SUDHL5 (cell line): ENCODE data around the genes CHST9 and DSG1.

- PRO-cap = no peak
Observed at GRCh38 chr18:27185073-27185916, at the start of gene CHST9. TSS of gene CHST9 (minus strand) at chr18:27185308.

DNA sequence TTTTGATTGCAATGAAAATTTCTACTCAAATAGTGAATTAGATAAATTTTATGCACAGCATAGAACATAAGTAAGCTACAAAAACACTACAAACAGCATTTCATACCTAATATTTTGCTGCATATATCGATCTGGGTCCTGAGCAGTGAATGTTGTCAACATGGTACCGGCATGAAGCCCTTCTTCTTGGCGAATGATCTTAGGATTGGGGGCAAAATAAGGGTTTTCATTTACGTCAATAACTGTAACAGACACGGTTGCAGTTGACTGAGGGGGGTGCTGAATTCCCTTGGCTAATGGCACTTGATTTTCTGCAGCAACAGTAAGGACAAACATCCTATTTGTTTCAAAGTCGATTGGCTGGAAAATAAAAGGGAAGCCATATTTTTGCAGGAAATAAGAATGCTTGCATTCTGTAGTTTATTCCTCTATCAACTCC lies 186.9 kb downstream of the CDH2 start:
- PRO-cap = no peak

DNA sequence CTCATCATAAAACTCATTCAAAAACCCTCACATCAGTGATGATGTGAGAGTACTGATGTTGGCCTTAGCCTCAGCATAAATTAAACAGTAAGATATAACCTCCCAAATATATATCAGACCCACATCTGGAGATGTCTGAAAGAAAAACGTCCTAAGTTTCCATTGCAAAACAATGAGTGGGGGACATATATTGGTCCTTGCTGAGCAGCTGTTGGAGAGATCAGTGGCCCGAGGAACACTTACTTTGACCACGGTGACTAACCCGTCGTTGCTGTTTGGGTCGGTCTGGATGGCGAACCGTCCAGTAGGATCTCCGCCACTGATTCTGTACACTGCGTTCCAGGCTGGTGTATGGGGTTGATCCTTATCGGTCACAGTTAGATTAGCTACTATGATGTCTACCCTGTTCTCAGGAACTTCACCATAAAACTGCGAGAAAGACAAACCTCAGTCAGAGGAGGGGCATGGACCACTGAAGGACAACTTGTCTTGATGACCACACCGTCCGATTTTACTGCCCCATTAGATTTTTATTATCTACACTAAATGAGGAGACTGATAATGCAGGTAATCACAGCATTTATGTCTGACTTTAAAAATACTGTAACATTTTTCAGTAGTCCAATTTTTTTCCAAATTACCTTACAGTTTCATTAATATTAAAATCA lies 184.4 kb downstream of the CDH2 start:
- PRO-cap = no peak

- PRO-cap = no peak
Observed at GRCh38 chr18:28005694-28006146, 171.2 kb downstream of the CDH2 start.

- PRO-cap = no peak
Observed at GRCh38 chr18:28240299-28241167, 63.6 kb upstream of the CDH2 start.

DNA sequence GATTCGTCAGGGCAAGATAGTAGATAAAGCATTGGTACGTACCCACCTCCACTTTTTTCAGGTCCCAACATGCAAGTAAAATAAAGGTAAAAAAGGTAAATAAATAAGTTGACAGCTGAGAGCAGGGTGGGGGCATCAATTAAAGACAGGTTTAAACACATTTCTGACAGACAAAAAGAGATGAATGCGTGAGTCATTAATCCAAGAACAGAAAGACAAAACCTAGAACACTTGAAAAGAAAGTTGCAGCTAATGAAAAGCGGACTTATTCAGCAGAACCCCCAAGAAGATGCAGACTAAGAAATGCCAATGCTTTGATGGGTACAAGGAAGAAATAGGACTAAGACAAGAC lies 979.6 kb upstream of the CDH2 start:
- PRO-cap = no peak

GRCh38 chr18:30175280-30175751 lies 867.2 kb downstream of the DSC3 start:
- PRO-cap = no peak

DNA sequence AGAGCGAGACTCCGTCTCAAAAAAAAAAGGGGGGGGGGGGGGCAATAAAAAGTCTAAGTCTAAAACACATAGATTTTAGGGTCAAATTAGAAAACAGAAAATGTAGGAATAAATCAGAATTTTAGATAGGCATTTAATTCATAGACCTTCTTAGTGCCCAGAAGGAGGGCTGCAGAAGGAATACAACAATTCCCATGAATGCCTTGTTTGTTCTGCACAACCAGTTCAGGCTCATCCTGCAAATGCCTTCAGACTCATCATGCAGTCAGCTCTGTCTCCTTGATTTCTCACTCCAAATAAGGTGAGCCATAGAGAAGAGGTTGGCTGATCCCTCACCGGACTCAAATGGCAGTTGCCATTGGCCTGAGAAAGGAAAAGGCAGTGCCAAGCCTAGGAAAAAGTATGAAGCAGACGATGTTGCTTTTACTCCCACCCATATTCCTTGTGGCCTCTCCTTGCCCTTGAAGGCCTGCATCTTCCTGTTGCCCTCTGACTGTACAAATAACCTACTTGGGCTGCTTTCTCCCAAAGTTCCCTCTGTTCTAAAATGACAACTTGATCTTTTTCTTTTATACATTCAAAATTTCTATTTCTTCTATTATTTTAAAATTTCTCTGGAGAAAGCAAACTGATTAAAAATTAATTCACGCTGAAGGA lies 50.3 kb downstream of the DSC3 start:
- PRO-cap = no peak

DNA sequence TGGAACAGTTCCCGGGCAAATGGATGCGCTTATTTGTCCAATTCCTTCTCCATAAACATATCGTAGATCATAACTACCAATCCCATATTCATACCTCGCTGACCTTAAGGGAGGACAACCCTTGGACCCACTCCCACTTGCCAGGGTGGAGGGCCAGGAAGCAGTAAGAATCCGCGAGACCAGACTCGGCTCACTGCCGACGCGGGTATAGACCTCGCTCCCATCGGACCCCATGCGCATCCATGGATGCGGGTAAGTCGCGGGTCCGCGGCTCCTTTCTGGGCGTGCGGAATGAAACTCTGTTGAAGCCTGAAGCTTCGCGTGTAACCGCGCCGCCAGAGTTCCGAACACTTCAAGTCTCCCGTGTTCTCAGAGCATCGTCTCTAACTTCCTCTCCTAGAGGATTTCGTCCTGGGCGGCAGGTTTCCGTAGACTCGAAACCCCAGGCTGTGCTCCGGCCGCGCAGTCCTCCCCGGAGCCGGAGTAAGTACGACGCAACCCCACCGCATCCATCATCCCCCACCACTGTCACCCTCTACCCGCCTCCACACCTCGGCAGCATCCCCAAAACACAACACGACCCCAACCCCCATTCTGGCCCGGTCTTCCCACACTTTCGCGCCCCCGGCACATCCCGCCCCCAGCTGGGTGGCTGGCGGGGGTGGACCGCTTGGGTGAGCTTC lies 1.0 kb downstream of the DSC3 start:
- PRO-cap = no peak

- PRO-cap = no peak
Observed at GRCh38 chr18:31227884-31228259, 65.2 kb upstream of the DSC1 start.

GRCh38 chr18:31250921-31251300 lies 67.0 kb upstream of the DSG1 start:
- PRO-cap = no peak

GRCh38 chr18:31317951-31318500 lies at the start of gene DSG1:
TSS of gene DSG1 (plus strand) at chr18:31318160.
- PRO-cap = no peak

GRCh38 chr18:31354655-31355360 lies 21.8 kb upstream of the DSG4 start:
- PRO-cap = no peak

GRCh38 chr18:31429622-31430114 lies 17.9 kb upstream of the DSG3 start:
- PRO-cap = no peak

- PRO-cap = no peak
Observed at GRCh38 chr18:31480091-31480546, 17.9 kb upstream of the DSG2 start.

DNA sequence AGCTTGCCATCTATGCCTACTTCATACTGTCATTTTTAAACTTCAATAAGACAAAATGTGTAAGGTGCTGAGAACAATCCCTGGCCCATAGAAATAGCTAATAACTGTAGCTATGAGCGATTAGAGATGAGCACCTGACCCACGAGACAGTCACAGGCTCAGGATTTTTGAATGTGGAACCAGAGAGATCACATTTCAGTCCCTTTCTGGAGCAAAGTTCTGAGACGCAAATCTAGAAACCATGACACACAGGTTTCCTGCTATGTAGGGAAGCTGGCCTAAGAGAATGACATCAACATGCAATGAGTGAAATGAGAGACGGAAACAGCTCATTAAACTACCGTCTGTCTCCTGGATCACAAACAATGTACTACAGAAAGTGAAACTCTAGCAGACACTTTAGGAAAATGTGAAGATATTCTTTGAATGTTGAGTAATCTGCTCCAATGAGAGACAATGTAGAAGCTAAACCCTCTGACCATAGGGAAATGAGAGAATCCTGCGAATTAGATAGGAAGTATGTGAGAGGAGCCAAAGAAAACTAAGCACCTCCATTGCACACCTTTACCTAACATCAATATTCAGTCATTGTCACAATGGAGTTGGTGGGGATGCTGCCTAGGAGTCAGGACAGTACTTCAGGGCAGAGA lies 25.5 kb downstream of the B4GALT6 start:
- PRO-cap = unidirectional peak, plus-strand start at position 332 of the sequence

GRCh38 chr18:32040767-32041454 lies 22.3 kb downstream of the RNF125 start:
- PRO-cap = no peak

GRCh38 chr18:32092596-32093630 lies 1.2 kb downstream of the RNF138 start:
- PRO-cap = bidirectional peak, plus-strand start at chr18:32092721, minus-strand start at chr18:32092358; unidirectional peak, minus-strand start at chr18:32093306; unidirectional peak, minus-strand start at chr18:32093380; unidirectional peak, minus-strand start at chr18:32093392; unidirectional peak, minus-strand start at chr18:32093420

DNA sequence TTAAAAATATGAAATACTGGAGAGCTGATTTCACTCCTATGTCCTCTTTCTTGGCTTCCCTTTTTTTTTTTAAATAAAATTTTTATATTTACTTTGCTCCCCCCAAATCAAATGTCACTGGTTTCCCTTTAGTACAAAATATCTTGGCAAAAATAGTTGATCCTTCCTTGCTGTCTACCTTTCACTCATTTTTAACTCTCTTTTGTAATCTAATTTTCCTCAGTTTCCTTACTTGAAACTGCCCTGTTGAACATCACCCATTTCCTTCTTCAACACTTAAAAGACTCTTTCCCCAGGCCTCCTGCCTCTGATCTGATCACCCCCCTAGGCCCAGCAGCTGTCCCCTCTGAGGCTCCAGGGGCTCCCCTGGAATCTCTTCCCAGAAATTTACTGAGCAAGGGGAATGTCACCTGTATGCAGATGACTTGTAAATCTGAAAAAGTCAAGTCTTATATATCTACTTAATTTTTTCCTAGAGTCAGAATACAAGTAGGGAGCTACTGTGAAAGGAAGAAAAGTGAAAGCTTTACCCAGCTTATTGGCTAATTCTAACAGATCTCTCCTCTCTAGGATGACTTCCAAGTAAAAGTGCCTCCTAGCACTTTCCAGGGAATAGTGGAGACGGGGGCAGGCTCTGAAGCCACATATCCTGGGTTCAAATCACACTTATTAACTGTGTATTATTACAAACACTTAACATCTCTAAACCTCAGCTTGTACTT lies 85.4 kb downstream of the GAREM1 start:
- PRO-cap = no peak

- PRO-cap = no peak
Observed at GRCh38 chr18:32760358-32761007, 12.3 kb downstream of the KLHL14 start.